Temporal lobe (tissue), 2 donors: ENCODE measurements around the genes NBEA and RFXAP.

DNA sequence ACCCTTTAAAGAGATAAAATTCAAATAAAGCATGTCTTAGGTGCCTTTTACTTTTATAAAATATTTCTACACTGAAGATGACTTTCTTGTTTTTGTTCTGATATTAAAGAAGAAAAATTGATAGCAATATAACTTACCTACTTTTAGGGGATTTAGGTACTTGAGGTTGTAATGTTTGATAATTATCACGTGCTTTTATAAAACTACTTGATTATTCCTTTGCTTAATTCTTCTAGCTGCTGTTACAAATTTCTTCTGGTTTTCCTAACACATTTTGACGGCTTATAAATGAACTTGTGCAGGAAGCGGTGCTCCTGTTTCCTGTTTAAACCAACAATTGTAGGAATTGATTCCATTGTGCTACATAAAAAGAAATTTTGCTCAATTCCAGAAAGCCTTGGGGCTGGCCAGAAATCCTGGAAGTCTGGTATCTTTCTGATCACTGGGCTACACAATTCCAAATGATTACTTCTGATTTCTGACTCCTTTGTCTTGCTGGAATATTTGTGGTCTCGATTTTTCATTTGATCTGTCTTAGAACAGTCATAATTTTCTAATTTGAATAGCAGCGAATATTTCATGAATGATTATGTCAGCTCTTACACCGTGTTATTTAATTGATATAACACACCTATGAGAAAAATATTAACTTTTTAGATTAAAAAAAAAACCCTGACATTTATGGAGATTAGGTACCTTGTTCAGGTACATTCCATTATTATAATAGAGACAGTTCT is 14.9 kb downstream of the RFC3 start:
- RAMPAGE, long total RNA: no peak

GRCh38 chr13:34538461-34538863 is 403.6 kb upstream of the NBEA start:
- RAMPAGE, long total RNA: no peak

GRCh38 chr13:34941380-34942580 is at the start of gene NBEA:
NBEA (plus strand) TSS chr13:34942270.
- RAMPAGE, long total RNA: no peak

DNA sequence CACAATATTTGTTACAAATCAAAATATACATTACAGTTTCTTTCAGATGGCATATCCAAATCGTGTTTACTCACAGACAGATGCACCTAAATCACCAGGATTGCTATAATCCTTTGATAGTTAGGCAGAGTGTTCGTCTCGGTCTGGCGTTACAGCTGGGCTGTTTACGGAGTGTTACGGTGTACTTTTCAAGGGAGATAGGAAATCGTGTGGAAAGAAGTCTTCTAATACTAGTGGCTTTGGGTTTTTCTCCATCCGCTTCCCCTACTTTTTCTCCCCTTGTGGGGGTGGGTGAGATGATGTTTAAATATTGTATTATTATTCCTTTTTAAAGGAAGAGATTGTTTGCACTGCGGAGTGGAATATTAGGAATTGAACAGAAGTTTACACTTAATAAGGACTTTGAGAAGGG is 1.9 kb downstream of the MAB21L1 start:
- RAMPAGE, long total RNA: no peak

GRCh38 chr13:35733947-35734166 is 257.4 kb upstream of the MAB21L1 start:
- RAMPAGE, long total RNA: no peak

- RAMPAGE, long total RNA: no peak
These were observed 102.1 kb downstream of the DCLK1 start for GRCh38 chr13:36028984-36029660.

GRCh38 chr13:36298427-36299252 is 1.0 kb upstream of the CCDC169 start:
- RAMPAGE, long total RNA: no peak

DNA sequence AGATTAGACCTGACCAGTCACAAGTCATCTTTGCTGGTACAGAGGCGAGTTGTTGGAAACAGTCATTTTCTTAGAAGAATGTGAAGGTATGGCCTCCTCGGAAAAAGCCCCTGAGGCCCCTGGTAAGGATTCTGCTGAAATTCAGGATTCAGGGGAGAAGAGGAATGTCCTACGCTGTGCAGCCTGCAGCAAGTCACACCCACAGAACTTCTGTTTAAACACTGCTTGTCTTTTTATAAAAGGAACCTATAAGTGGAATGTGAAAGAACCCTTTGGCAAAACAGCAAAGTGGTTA is 11.1 kb upstream of the SPART start:
- RAMPAGE, long total RNA: no peak

GRCh38 chr13:36430508-36431023 is 1.7 kb upstream of the CCNA1 start:
- RAMPAGE, long total RNA: no peak

DNA sequence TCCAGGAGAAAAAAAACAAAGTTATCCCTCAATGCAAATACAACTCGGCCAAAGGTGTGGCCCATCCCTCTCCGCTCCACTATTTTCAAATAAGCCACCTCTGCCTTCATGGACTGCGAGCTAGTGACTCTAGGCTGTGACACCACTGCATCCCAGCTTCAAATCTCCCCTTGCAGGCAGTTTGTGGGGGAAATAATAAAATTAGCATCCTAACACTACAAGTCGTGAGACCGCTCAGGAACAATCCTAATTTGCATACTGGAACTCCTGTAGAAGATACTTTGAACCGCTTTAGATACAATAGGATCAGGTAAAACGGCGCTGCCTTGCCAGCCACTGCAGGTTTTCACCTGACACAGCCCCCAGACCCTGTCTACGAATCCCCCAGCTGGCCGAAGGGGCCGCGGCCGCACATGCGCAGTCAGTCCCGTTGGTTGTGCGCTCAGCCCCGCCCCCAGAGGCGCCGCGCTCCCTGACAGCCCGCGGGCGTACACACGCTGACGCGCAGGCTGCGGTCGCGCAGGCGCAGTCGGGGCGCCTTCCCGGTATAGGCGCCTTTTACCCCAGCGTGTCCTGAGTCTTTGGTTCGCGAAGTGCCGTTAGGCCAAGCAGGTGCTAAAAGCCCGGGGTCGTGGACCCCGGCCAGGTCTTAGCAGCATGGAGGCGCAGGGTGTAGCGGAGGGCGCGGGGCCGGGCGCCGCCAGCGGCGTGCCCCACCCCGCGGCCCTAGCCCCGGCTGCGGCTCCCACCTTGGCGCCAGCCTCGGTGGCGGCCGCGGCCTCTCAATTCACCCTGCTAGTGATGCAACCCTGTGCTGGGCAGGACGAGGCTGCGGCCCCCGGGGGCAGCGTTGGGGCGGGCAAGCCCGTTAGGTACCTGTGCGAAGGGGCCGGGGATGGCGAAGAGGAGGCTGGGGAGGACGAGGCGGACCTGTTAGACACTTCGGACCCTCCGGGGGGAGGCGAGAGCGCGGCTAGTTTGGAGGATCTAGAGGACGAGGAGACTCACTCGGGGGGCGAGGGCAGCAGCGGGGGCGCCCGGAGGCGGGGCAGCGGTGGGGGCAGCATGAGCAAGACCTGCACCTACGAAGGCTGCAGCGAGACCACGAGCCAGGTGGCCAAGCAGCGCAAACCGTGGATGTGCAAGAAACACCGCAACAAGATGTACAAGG is at the start of gene RFXAP:
RFXAP (plus strand) TSS at position 522 of the 1,171 bp plus-strand sequence.
- RAMPAGE, long total RNA: no peak

DNA sequence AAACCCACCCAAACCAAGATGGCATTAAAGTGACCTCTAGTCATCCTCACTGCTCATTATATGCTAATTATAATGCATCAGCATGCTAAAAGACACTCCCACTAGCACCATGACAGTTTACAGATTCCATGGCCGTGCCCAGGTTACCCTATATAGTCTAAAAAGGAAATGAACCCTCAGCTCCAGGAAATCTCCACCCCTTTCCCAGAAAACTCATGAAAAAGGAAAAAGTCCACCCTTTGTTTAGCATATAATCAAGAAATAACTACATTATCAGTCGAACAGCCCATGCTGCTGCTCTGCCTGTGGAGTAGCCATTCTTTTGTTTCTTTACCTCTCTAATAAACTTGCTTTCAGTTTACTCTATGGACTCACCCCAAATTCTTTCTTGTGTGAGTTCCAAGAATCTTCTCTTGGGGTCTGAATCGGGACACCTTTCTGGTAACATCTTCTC is 43.4 kb downstream of the RFXAP start:
- RAMPAGE, long total RNA: no peak

- RAMPAGE, long total RNA: no peak
These were observed 18.2 kb downstream of the POSTN start for GRCh38 chr13:37580345-37580777.

- RAMPAGE, long total RNA: no peak
These were observed 374 bp upstream of the UFM1 start for GRCh38 chr13:38349276-38349677.

DNA sequence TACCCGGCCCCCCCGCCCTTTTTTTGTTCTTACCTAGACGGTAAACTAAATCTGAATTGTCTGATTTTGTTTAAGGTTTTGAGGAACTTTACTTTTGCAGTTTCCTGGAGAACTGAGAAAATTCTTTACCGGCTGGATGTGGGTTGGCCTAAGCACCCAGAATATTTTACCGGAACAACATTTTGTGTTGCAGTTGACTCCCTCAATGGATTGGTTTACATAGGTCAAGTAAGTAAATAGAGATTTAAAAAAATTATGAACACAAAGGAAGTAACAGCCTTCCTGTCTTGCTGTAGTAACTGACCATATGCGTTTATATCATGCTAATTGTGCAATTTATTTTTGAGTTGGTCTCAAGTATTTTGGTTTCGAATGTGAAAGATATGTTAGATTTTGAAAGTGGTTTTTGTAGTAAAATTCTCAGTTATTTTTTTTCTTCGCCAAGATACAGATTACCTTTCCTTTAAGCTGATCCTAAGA is 845 bp downstream of the NHLRC3 start:
- RAMPAGE, long total RNA: no peak

- RAMPAGE, long total RNA: no peak
These were observed 171.9 kb downstream of the NHLRC3 start for GRCh38 chr13:39210146-39210593.

- RAMPAGE, long total RNA: no peak
These were observed 154.0 kb downstream of the LHFPL6 start for GRCh38 chr13:39448871-39449416.

DNA sequence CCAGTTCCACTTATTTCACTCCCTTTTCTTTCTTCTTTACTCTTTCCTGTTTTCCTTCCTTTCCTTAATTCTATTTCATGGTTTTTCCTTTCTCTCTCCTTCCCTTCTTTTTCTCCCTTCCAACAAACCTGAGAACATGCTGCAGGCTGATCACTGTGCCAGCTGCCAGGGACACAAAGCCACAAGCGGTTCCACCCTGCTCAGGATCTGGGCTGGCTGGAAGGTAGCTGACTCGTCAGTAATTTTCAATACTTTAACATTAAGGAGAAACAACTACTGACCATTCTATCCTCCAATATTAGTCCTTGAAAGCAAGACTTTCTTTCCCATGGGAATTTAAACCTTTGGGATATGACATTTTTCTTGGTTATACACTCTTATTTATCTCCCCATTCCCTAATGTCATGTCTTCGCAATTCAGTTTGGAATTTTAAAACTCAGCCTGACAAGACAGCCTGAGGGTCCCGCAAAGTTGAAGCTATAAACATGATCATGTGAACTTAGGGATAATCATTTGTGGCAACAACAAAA is 143.6 kb downstream of the LHFPL6 start:
- RAMPAGE, long total RNA: no peak

- RAMPAGE, long total RNA: no peak
These were observed 37.4 kb downstream of the LHFPL6 start for GRCh38 chr13:39565524-39566000.

- RAMPAGE, long total RNA: no peak
These were observed 35.3 kb downstream of the LHFPL6 start for GRCh38 chr13:39567649-39568110.

DNA sequence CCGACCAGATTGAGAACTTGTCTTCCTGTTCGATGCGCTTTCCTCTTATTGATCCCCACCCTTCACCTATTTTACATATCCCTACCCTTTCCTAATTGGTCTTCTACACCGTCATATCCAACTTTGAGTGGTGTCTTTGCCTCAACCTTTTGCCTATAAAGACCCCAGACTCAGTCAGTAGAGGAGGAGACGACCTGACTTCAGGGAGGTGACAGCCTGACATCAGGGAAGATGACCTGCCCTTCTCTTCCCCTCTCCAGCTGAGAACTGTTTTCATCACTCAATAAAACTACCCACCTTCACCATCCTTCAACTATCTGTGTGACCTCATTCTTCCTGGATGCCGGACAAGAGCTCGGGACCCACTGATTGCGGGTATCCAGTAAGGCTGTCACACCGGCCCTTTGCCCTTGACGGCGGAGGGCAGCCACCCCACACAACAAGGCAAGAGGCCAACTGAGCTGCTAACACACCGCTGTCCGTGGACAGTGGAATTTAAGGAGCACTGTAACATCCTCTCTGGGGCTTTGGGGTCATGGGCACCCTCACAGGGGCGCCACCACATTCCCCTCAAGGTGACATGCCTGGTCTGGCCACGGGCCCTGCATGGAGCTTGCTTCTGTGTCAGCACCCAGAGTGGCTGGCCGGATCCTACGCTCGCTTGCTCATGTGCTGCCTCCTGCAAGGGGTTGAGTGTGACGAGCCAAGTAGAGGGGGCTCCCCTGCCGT is 31.6 kb downstream of the LHFPL6 start:
- RAMPAGE, long total RNA: no peak